LHCN-M2 (cell line): ENCODE results near the genes STAT6, NXPH4, NDUFA4L2, GLI1, MARCHF9 and METTL1.

GRCh38 chr12:57095582-57095962 is 6.7 kb downstream of the NAB2 start:
- RAMPAGE, long total RNA = no peak

DNA sequence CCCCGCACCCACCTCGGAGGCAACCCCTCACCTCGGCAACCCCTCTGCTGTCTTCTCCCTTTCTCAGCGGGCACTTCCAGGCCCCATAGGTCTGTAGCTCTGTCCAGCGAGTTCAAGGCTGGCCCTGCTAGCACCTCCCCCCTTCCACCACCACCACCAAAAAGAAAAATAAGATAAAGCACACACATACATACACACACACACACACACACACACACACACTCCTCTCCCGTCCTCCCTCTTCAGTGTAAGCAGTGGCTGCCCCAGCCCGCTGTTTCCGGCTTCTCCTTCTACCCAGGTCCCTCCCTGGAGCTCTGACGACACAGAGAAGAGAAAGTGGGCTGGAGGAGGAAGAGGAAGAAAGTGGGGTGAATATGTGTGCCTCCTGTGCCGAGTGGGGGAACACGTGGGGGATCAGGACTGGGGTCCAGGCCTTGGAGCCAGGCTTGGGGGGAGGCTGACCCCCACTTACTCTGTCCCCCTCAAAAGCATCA is at the start of gene STAT6:
TSS of gene STAT6 (minus strand) at position 265 of the 494 bp plus-strand sequence.
- RAMPAGE, long total RNA = no peak

- RAMPAGE, long total RNA = no peak
Observed at GRCh38 chr12:57140984-57141669, 12.8 kb downstream of the LRP1 start.

- RAMPAGE, long total RNA = no peak
Observed at GRCh38 chr12:57159747-57160254, 31.5 kb downstream of the LRP1 start.

- RAMPAGE, long total RNA = no peak
Observed at GRCh38 chr12:57216230-57217089, at the start of gene NXPH4. NXPH4 (plus strand) TSS chr12:57216794.

DNA sequence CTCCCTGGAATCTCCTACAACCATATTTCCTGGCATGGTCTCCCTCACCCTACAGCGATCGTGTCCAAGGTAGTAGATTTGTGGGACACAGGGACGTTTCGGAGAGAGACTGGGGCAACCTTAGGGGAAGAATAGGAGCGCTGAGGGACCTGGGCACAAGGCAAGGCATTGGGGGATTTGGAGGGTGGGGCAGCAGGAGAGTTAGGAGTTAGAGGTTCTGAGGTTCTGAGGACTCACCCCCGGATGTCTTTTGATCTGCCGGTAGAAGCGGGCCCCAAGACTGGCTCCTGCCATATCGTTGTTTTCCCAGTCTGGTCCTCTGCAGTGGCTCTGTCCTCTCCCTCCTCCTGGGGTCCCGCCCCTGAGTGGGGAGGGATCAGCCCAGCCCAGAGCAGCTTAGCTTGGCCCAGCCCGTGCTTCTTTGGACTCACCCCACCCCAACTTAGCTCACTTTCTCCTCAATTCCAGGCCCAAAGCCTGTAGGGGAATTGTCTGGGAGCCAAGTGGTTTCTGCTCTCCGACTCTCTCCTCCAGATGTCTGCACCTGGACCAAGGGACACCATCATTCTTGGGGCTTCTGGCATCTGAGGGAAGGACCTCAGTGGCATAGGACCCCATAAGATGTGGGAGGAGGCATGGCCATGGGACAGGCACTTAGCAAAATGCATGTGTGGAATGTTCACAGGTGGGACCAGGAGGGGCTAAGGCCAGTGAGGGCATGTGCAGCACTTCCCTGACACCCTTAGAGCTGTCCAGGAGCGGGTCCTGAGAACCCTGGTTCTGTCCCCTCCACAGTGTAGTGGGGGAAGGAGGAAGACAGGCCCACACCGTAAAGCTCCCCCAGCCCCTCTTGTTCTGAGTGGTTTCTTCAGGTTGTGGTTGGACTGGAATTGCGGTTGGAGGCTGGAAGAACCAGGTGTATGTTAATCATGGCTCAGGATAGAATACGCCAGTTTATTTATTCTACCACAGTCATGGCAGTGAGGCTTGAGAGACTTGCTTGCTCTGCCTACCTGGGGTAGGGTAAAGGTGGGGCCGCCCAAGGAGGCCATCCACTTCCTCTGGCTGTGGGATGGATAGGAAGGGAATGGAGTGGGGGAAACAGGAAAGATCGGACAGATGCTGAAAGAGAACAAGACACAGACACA is at the start of gene NDUFA4L2:
TSS of gene NDUFA4L2 (minus strand) at position 313 of the 1,148 bp plus-strand sequence.
- RAMPAGE, long total RNA = no peak

DNA sequence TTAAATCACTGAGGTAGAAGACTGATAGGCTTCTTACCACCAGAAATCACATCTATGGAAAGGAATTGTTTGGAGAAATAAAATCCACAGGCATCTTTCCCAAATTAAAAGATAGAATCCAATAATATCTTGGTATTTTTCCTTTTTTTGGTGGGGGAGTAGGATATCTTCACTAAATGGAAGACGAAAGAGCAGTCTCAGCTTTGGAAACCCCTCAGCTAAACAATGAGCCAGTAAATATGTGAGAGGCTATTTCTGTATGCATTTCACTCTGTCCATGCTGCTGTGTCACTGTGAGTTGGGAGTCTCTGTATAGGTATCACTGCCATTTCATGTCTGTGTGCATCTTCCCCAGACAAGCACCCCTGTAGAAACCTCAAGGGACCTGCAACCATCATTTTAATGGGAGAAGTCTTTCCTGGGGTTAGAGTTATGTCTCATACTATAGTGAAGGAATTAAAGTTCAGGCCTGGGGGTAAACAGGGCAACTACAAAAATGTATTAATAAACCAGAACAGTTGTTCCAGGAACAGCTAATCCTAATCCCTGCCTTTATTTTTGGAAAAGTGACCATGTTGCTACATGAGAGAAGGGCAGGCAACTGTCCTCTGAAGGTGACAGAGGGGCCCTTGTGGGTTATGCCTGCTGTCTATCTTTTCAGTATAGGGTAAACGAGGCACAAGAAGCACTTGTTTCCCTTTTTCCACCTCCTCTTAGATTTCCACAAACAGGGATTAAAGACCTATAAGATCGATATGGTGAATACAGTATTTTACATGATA is 11.3 kb upstream of the STAC3 start:
- RAMPAGE, long total RNA = no peak

DNA sequence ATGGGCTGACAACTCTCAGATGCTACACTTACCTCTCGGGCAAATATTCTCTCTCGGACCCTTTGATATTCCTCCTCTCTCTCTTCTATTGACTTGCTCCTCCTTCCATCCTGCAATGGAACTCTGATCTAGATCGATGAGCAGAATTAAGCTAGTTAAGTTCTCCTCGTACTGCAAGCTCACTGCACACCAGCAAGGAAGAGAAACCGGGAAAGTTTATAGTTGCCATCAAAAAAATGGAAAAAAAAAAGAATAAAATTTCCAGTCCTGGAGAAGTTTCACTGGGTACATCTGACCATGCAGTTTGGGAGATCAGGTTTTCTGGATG is 41.5 kb upstream of the STAC3 start:
- RAMPAGE, long total RNA = no peak

DNA sequence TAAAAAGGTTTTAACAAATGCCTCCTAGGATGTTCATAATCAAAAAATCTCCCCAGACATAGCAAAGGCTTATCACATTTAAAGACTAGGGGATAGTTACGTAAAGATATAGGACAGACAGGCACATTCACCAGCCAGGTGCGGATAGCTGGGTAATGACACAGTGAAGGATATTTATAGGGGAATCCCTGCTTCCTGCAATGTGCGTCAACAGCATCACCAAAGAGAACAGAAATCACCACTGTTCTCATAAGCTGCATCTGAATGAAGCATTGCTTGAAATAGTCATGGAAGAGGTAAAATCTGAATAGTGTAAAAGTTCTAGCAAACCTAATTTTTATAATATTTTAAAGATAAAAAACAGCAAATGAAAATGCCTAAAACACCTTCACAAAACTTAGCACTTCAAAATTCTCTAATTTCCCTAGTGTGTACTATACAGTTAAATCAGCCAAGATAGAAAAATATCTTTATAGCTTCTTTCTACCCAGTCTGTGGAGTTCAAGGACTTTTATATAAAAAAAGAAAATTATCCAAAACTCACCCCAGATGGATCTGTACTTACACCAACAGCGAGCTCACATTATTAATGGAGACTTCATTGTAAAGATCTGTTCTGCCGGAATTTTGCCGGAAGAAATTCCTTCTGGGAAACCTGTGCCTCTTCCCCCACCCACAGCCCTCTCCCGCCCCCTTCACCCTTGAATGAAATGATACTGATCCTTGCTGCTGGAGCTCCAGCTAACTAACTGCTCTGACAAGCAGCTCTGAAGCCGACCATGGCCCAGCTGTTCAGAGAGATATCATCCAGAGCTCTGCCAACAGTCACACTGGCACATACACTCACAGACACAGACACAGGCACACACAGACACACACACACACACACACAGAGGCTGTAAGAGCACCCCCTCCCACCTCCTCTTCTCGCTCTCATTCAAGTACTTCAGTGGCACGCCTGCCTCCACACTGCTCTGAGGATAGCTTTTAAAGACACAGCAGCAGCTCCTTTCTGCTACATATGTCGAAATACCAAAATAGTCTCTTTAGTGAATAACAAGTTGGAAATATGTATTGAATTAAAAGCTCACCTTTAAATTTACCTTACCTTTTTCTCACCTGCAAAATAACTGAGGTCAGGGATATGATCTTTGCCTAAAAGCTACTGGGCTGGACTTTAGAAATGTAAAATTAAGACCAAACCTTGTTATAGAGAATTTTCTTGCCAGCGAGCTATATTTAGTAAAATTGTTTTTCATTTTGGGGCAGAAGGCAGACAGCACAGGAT is 88.8 kb downstream of the R3HDM2 start:
- RAMPAGE, long total RNA = no peak

DNA sequence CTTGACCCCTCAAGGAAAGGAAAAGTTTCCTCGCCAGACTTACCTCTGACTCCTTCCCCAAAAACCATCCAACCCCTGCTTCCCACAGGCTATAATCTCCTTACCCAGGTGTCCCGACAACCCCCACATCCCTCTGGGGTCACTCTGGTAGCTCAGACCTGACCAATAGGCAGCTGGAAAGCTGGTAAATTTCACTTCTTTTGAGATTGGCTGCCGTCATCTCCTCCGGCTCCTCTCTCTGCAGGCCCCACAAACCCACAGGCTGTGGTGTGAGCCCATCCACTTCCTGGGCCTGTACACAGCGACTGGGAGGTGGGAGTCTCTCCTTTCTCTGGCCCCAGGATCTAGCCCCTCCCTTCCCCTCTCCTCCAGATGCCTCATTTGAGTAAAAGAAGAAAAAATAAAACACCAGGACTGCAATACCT is 660 bp downstream of the INHBC start:
- RAMPAGE, long total RNA = no peak

- RAMPAGE, long total RNA = no peak
Observed at GRCh38 chr12:57459521-57460372, at the start of gene GLI1. GLI1 (plus strand) TSS chr12:57459785.

GRCh38 chr12:57477633-57478805 is 1.6 kb downstream of the ARHGAP9 start:
- RAMPAGE, long total RNA = no peak

GRCh38 chr12:57631699-57632858 is 922 bp downstream of the B4GALNT1 start:
- RAMPAGE, long total RNA = no peak

- RAMPAGE, long total RNA = no peak
Observed at GRCh38 chr12:57748185-57748562, 3.3 kb downstream of the TSPAN31 start.

- RAMPAGE, long total RNA = no peak
Observed at GRCh38 chr12:57754091-57755247, at the start of gene MARCHF9. MARCHF9 (plus strand) TSS chr12:57755103.

- RAMPAGE, long total RNA = start-site peak on the minus strand at chr12:57772089-57772124, 15 reads
Observed at GRCh38 chr12:57771971-57772353, at the start of gene METTL1. METTL1 (minus strand) TSS chr12:57772105.

DNA sequence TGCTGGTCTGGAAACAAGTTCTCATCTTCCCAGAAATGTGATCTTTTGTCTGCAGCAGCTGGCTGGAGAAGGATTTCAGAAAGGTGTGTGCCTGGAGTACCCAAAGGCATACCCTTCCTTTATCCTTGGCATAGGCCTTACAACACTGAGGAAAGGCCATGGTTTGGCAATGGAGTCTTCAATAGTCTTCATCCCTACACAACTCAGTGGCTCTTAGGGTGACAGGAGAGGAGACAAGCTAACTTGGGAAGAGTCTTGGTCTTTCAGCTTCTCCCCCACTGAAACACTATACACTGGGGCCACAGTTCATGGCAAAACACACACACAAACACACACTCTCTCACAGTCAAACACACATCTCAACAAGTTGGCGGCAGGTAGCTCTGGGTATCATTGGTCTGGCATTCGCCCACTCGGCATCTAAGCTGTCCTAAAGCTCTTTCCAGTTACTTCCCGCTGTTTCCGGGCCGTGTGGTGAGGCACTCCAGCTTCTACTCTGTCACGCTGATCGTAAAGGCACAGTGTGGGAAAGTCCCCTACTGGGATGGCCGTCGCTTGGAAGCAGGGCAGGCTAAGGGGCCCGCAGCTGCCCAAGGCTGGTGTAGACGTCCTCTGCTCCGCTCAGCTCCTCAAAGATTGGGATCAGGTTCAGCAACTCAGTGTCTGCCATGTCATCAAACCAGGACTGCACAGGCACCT is 4.6 kb upstream of the AVIL start:
- RAMPAGE, long total RNA = no peak

DNA sequence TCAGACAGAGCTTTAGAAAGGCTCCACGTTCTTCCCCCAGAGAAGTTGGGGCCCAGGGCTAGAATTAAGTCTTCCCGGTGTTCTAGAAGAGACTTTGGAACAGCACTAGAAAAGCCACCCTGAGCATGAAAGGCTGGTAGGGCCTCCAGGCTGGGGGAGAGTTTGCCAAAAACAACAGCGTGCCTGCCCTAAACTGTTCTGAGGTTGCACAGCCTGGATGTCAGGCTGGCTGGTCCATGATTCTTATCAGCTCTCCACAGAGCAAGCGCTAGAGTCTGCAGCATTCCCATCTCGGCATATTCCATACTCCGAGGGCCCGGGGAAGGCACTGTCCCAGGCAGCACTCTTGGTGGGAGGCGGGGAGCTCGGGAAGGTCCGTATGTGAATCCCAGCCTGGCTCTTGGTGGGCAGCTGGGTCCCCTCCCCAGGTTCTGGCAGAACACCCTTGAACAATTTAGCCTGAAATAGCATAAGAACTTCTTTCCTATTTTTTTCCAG is 41.5 kb upstream of the CTDSP2 start:
- RAMPAGE, long total RNA = no peak

DNA sequence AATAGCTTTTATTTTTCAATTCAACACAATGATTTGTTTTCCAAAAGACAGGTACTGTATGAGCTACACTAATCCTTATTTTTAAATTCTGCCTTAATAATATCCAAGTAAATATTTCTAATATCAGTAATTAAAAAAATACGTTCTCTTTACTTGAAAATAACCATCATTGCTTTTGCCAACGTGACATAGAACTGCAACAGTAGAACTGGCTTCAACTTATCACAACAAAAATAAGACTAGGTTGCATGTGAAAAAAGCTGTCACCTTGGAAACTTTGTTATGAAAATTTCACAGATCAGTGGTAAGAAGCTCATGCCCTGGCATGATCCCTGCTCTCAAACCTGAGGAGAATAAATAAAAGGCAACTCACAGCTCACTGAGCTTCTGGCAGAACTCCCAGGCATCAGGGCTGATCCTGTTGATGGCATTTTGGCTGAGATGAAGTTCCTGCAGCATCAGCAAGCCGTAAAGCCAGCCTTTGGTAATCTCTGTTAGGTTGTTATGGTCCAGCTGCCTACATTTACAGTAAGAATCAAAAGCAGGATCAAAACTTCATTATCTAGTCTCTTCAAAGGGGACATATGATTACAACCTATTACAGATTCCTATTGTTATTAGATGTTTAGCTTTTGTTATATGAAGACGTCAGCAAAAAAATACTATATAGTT is 32.2 kb downstream of the LRIG3 start:
- RAMPAGE, long total RNA = no peak

- RAMPAGE, long total RNA = no peak
Observed at GRCh38 chr12:58915286-58916168, 4.8 kb downstream of the LRIG3 start.